Bronchus (tissue), 1 donor: ENCODE results near the gene SLC47A2.

DNA sequence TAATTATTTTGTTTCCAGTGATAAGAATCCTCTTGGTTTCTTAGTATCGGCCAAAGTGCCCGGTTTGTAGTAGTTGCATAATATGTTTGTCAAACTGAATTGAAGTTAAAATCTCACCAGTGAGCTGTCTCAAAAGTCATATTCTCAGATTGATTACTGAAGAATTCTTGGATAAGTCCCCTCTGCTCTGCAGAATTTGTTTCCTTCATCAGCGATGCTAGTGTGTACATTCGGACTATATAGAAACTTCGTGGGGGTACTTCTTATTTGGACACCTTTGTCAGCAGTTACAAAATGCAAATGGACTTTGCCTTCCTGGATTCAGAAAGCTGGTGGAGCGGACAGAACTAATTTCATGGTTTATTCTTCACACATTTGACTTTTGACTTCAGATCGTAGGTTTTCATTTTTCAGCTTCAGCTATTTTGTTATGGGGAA is 28.2 kb downstream of the SLC47A1 start:
- PRO-cap: no peak

- PRO-cap: no peak
Observed at GRCh38 chr17:19578488-19579289, 45.0 kb downstream of the SLC47A1 start.

DNA sequence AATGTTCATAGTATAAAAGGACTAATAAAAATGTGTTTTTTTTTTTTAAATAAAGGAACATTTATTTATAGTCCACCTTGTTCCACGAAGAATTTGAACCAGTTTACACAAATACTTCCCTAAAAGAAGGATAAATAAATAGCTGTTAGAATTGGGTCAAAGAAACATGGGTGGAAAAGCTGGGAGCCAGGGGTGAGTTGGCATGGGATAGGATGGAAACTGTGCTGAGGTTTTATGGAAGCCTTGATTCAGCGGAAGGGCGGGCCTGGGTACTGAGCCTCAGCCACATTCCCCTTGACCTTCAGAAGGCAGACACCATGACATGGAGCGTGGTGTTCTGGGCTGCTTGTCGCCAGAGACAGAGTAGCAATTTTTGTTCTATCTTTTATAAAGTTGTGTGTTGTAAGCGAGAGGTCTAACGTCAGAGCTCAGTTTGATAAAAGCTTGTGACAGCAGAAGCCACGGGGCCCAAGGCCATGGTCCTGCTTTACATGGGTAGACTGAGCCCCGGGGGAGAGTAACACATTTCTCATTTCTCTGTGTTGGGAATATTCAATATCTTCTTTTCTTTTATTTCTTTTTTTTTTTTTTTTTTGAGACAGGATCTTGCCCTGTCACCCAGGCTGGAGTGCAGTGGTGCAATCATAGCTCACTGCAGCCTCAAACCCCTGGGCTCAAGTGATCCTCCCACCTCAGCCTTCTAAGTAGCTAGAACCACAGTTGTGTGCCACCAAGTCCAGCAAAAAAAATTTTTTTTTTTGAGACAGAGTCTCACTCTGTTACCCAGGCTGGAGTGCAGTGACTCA is 50.3 kb downstream of the SLC47A1 start:
- PRO-cap: no peak

DNA sequence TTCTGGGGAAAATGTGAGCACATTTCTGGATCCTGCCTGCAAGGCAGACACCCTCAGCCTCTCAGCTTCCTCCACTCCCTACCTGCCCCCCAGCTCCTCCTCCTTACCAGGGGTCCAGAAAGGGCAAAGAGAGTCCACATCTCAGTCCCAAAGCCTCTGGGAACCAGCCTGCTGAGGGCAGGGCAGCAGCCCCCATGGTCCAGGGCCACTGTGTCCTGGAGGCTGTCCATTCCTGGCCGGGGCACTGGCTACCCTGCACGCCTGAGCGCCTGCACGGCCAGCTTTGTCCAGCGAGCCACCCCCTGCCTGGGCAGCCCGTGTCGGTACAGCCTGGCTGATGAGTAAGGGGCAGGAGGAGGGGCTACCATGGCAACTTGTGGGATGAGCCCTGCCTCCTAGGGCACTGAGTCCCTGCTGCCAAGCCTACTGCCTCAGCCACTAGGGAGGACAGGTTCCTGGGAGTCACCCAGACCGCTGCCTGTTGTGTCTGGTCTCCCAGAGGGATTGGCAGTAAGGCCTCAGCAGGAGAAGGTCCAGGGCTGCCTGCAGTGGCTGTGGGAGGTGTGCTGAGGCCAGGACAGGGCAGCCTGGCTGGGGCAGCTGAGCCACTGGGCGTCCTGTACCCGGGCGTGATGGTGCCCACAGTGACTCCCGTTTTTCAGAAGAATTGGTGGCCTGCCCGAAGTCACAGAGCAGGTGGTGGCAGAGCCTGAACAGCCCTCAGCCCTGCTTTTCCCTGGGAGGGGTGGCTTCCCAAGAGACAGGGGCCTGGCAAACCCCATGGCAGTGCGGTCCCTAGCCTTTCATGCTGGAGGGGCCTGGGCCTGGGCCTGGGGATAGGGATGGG is at the start of gene SLC47A2:
Gene SLC47A2, minus strand, starts transcription at position 259 of the 847 bp plus-strand sequence.
- PRO-cap: no peak

DNA sequence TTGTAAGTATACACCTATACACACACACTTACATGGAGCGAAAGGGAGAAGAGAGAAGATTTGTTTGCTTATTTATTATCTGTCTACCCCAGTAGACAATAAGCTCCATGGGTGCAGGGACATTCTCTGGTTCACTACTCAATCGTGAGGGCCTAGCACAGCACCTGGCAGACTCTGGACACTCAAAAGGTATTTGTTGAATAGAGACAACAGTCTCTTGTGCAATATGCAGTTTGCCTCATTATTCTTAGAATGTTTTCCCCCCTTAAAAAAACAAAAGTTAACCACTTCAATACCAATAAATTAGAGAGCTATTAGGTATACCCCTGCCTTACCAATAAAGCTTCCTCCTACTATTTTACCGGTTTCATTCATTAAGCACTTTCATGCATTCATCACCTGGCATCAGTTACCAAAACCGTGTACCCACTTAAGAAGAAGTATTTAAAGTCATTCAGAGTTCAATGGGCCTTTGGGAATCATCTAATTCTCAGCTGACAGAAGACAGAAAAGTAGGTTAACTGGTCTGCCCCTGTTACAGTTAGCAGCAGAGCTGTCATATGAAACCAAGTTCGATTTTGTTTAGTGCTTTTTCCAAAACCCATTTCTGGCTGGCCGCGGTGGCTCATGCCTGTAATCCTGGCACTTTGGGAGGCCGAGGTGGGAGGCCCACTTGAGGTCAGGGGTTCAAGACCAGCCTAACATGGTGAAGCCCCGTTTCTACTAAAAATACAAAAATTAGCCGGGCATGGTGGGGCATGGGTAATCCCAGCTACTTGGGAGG is 1.8 kb downstream of the AKAP10 start:
- PRO-cap: no peak

DNA sequence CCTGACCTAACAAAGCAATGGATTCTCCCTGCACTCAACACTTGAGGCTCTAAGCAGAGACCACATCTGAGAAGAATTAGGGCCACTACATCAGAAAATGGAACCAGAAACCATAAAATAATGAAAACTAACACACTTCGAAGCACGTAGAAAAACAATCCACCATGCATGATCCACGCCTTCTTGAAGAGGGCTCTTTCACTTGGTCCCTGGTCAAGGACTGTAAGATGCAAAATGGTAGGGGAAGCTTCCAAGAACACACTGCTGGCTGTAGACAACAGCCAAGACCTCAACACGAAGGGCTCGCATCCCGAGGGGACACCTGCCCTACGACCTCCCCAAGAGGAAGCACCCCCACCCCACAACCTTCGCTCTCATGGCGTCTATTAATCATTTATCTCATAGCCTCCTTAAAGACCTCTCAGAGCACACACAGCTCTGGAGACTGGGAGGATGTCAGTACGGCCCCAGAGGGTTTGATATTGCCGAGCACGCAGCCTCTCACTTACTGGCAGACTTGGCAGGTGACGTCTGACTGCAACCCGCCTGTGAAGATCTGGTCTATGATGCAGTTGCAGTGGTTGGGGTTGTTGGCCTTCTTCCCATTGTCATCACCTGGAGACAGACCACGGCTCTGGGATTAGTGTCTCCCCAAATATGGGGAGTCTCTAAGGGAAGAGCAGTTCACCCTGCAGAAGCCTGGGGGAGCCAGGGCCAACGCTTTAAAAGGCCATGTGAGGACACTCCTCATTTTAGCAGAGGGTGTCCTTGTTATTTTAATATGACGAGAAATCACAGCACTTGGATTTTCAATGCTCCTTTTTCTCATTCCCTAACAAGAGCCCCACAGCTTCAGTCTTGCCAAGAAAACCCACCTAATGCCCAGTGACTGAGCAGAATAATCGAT is 30.2 kb downstream of the USP22 start:
- PRO-cap: no peak

DNA sequence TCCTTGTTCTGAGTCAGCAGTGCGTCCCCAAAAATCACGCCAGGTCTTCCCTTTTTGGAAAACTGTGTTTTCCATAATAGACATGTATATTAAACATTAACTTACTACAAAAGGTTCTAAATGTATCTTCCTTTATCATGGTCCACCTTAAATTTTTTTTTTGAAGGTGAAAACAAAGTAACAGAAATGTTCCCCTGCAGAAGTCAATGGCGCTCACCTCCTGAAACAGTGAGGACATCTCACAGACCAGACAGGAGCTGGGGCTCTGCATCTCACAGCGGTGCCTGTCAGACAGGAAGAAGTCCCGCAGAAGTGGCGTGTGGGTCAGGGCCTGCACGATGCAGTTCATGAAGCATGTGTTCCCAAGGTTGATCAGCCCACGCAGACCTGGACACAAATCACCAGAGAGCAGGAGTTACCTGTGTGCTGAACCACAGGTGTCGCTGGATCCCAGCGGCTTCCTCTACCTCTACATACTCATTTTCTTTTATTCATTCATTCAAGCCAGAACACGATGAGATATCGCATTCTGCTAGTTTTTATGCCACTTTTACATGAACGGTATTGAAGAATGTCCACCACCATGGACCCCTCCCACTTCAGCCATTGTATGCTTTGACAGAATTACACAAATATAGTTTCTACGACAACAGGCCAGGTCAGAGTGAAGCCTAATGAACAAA is 24.9 kb downstream of the USP22 start:
- PRO-cap: no peak

- PRO-cap: no peak
Observed at GRCh38 chr17:21242958-21243437, 10.2 kb downstream of the NATD1 start.

- PRO-cap: no peak
Observed at GRCh38 chr17:21278287-21279137, 6.0 kb upstream of the MAP2K3 start.

- PRO-cap: no peak
Observed at GRCh38 chr17:21310964-21311523, 26.5 kb downstream of the MAP2K3 start.

GRCh38 chr17:21550898-21551998 is 141.1 kb upstream of the KCNJ18 start:
- PRO-cap: unidirectional peak, minus-strand start at chr17:21551678

DNA sequence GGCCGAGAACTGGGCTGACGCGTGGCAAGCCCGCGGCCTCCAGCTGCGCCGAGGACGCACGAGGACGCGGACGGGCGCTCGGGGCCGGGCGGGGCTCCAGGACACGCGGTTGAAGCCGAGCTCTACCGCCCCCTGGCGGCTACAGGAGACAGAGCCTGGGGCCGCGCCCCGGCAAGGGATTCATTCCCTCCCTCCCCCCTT is 78.7 kb downstream of the KCNJ18 start:
- PRO-cap: no peak

GRCh38 chr17:21841844-21842383 is 149.6 kb downstream of the KCNJ18 start:
- PRO-cap: no peak

DNA sequence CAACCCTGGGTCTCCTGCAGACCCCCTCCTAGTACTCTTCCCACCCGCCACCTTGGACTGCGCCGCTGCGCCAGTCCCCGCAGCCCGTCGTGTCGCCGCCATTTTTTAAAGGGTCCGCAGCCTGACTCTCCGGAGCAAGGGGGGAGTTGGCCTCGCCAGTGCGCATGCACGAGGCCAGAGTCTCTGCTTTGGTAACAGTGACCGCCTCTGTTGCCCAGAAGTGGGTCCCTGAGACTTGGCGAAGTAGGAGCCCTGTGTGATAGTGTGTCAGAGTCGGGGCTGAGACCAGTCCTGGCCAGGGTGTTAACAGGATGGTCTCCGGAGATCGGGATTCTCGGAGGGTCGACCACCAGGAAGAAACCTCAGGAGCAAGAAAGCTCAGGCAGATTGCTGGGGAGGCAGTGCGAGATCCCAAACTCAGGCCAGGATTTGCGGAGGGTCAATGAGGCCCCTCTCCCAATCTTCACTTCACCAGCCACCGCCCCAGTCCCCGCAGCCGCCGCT is 612.5 kb downstream of the KCNJ18 start:
- PRO-cap: no peak

DNA sequence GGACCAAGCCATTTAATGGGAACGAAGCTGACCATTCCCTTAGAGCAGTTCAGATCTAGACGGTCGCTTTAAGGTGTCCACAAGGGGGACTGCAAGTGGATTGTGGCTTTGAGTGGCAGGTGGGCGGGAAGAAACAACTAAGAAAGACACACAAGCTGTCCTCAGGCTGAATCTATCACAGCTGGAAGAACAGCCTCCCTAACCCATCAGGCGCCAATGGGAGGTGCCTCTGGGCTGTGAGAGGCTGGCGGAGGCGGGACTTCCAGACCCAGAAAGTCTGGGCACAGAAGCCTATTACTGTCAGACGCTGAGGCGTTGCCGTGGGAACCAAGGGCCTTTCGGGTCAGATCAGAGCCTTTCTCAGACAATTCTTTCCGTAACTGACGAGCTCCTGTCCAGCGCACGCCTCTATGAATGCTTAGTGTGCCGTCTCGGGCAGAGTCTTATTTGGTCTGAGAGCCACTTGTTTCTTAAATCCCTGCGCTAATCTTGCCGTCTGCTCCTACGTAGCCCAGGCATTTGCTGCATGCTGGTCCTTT is 618.4 kb downstream of the KCNJ18 start:
- PRO-cap: no peak

DNA sequence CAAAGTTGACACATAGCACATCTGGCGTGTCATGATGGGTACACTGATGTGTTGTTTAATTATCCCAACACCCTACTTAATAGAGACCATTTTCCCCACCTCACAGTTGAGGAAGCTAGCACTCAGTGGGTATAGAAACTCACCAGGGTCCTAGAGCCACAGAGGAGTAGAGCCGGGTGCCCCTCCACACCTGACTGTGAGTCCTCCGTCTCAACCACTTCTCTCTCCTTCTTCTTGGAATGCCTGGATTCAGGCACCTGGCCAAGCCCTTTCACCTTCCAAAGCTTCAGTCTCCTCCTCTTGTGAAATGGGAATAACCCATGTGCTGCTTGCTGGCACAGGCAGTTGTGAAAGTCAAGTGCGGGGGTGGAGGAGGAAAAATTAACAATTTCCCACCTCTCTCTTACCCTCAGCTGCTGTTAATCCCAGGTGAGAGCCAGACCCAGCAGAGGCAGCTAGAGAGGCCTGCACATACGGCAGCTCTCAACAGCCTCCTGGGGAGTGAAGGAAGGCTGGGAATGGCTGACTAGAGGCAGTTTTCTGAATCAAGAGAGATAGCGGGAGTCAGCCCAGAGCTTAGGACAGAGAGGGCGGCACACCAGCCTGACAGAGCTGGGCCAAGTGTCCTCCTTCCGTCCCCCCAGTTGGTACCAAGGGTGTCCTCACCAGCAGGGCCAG is 78.0 kb upstream of the LGALS9 start:
- PRO-cap: bidirectional peak, plus-strand start at position 448 of the sequence, minus-strand start at position 236 of the sequence

DNA sequence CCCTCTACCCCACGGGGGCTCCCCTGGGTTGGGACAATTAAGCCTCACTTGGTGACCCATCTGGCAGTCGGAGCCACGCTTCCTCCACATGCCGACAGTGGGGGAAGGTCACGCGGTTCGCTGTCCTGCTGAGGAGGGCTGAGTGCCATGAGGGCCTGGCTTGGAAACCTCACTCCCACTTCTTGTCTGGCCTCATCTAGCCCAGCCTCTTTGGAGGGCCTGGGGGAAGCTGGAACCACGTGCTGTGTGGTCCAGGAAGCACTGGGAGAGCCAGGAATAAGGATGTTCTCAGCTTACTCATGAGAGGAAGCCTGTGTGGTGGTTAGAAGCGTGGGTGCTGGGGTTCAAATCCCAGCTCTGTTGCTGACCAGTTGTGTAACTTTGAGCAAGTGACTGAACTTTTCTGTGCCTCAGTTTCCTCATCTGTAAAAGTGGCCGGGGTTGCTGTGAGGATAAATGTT is 1.9 kb downstream of the LGALS9 start:
- PRO-cap: no peak

DNA sequence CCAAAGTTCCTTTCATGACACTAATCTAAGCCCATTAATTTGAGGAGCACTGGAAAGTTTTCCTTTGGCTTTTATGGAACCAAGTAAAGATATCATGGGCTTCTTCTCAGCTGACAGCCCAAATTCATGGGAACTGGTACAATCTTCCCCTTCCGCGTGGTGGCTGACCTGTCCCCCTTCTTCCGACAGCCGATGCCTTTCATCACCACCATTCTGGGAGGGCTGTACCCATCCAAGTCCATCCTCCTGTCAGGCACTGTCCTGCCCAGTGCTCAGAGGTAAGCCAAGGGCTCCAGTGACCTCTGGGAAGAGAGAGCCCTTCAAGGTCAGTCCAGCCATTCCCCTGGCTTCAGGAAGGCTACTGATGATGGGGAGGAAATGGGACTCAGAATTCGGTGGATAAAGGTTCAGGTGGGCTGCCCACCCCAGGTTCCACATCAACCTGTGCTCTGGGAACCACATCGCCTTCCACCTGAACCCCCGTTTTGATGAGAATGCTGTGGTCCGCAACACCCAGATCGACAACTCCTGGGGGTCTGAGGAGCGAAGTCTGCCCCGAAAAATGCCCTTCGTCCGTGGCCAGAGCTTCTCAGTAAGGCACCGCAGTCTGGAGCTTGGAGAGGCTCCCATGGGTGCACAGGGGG is 16.0 kb downstream of the LGALS9 start:
- PRO-cap: no peak

GRCh38 chr17:28030223-28030770 is 12.2 kb upstream of the NLK start:
- PRO-cap: no peak

DNA sequence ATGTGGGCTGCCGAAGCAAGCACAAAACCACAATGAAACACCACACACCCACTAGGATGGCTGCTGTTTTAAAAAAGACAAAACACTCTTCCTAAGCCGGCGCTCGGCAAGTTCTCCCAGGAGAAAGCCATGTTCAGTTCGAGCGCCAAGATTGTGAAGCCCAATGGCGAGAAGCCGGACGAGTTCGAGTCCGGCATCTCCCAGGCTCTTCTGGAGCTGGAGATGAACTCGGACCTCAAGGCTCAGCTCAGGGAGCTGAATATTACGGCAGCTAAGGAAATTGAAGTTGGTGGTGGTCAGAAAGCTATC is 5.8 kb upstream of the SLC13A2 start:
- PRO-cap: no peak